Measurements from ENCODE around the gene EFNA5.

GRCh38 chr5:99025292-99025802, 96.5 kb upstream of the CHD1 start:
- RRBS: no CpG with 5 or more reads among the region's 4 CpGs

DNA sequence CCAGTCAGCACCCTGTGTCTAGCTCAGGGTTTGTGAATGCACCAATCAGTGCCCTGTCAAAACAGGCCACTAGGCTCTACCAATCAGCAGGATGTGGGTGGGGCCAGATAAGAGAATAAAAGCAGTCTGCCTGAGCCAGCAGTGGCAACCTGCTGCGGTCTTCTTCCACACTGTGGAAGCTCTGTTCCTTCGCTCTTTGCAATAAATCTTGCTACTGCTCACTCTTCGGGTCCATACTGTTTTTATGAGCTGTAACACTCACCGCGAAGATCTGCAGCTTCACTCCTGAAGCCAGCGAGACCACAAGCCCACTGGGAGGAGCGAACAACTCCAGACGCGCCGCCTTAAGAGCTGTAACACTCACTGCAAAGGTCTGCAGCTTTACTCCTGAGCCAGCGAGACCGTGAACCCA, 122.2 kb downstream of the FAM174A start:
- RRBS: no CpG with 5 or more reads among the region's 12 CpGs

DNA sequence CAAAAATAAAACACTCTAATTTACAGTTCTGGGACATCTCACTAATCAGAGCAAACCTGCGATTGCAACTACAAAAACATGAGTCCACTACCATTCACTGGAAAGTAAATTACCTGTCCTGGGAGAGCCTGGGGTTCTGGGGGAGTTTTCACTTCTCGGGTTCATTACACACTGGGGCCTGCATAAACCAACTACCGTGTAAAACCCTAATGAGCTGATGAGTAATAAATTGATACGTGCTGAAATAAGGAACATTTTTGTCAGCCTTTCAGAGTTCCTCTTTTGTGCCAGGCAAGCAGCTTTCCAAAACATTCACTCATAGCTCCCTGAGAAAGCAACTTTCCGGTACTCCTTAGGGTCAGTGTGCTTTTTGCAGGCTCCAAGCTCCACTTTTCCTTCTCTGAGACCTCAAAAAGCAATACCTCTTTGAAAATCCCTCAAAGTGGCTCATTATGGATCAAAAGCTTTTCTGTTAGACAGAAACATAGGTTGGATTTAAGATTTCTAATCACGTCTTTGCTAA, 75.0 kb downstream of the ST8SIA4 start:
- RRBS: no CpG with 5 or more reads among the region's 6 CpGs

GRCh38 chr5:100899796-100900151, 3.3 kb downstream of the ST8SIA4 start:
- RRBS: no CpG with 5 or more reads among the region's 4 CpGs

DNA sequence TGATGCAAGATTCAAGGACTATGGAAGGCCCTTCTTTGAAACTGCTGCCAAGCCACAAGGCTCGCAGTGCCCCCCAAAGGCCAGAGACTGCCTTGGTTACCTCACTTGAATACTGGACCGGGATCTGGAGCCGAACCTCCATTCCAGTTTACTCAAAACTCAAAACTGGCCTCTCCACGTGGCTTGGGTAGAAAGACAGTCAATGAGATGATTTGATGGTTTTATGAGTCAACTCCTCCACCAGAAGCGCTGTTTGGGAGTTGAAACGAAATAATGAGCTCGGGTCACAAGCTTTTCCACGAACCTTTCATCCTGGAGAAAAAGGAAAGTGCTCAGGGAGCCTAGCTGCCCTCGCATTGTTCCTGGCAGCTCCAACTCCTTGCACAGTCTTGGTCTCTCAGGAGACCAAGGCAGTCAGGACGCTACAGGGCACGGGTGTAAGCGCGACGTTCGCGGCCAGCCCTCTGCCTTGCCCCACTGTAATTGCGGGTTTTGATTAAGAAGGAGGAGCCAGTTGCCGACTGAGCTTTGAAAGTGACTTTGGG, 2.8 kb downstream of the ST8SIA4 start:
- RRBS: no CpG with 5 or more reads among the region's 18 CpGs

- RRBS: no CpG with 5 or more reads among the region's 2 CpGs
Observed at GRCh38 chr5:101995644-101995992, 300.5 kb downstream of the SLCO4C1 start.

DNA sequence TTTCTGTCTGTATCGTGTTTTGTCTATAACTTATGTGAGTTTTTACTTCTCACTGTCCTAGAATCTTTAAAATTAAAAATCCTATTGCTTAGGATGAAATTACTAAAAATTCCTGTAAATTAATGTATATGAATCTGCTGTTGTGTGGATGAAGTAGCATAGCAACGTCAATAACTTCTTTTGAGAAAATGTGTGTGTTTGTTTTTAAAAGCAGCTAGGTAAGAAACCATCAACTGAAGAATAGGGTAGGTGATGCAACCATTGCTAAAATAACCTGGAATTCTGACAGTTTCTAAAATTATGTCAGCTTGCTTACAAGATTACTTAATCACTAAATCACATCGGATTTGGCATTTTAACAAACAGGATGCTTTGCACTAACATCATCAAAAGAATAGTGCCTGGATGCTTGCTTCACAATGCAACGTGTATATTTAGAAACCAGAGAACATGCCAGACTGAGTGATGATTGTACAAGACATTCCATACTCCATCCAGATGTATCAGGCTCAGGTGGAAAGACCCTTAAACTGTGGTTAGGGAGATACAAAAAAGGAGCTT, 43.8 kb downstream of the PAM start:
- RRBS: no CpG with 5 or more reads among the region's 4 CpGs

DNA sequence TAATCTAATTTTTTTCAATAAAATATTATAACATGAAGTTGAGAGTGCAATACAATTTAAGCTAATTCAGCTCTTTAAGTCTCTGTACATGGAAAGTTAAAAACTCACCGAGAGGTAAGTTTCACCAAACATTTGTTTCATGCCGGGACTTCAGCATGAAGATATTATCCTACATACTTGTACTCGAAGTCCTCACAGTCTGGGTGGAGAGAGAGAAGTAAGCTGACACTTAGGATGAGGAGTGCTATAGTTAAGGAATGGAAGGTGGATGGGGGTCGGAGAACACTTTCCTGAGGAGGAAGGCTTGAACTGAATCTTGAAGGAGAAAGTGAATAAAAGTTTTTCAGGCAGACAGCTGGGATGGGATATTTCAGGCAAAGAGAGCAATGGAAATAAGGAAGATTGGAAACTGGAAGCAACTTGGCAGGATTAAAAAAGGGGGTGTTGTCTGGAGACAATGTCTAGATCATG, 167.0 kb downstream of the PAM start:
- RRBS: no CpG with 5 or more reads among the region's 4 CpGs

- RRBS: no CpG with 5 or more reads among the region's 1 CpG
Observed at GRCh38 chr5:103009627-103009951, 110.3 kb downstream of the GIN1 start.

- RRBS: no CpG with 5 or more reads among the region's 2 CpGs
Observed at GRCh38 chr5:103017071-103017637, 102.8 kb downstream of the GIN1 start.

- RRBS: no CpG with 5 or more reads among the region's 6 CpGs
Observed at GRCh38 chr5:103025132-103025633, 94.8 kb downstream of the GIN1 start.

DNA sequence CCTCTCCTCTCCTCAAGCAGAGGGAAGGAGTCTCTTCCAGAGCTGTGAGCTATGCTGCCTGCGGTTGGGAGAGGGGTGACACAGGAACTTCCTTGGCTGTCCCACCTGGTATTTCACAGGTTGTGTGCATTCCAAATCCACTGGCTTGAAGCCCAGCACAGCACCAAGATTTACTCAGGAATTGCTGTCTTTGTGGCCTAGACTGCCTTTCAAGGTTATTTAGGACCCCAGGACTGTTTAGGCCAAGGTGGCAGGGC, 318.3 kb downstream of the EFNA5 start:
- RRBS: no CpG with 5 or more reads among the region's 1 CpG

- RRBS: no CpG with 5 or more reads among the region's 5 CpGs
Observed at GRCh38 chr5:107389714-107390310, 280.9 kb downstream of the EFNA5 start.

- RRBS: no CpG with 5 or more reads among the region's 2 CpGs
Observed at GRCh38 chr5:107469486-107469938, 201.2 kb downstream of the EFNA5 start.

DNA sequence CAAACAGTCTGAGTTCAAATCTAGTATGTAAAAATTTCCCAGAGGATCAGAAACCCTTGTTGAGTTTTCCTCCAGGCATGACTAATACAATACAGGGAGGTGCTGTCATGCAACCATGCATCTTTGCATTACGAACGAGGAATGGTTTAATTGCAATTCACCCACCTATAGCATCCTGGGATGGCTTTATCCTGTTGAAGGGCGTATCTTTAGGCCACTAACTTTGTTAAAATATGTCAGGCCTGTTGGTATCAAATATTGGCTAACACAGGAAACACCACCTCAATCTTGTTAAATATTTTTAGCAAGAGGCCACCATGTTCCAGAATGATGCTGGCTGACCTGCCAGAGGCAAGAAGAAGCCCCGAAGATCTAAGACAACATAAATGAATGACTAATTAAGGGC, 196.3 kb downstream of the EFNA5 start:
- RRBS: no CpG with 5 or more reads among the region's 4 CpGs

GRCh38 chr5:107551967-107552661, 118.6 kb downstream of the EFNA5 start:
- RRBS: no CpG with 5 or more reads among the region's 2 CpGs

DNA sequence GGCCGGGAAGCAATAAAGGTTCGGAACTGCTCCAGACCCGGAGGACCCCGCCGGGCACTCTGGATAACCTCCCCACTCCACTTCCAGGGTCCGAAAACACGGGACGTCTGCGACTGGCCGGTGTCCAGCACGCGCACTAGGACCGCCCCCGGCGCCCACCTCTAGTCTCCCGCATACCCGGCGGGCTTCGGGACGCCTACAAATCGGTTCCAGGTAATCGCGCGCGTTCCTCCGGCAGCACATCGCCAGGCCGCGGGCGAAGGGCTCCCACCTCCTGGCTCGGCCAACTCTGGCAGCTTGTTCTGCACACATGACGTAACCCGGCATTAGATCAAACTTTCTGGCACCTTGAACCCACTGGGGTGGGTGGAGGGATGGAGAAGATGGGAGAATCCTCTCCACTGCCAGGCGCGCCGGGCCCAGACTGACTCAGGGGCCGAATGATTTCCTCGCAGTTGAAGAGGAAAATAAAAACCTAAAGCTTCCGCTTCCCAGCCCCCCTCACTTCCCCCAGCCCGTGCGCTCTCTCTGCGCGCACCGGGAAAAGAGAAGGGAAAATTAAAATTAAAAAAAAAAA, 1.2 kb downstream of the EFNA5 start:
- RRBS: 2% methylated on average over 28 of the region's 44 CpGs

GRCh38 chr5:107670726-107671153, at the start of gene EFNA5:
TSS of gene EFNA5 (minus strand) at chr5:107670937.
- RRBS: under 1% methylated on average over 24 of the region's 47 CpGs

GRCh38 chr5:107990693-107991673, 320.2 kb upstream of the EFNA5 start:
- RRBS: no CpG with 5 or more reads among the region's 8 CpGs

Data from foreskin fibroblast (primary cell).